Peritoneum (tissue), 1 donor: Measurements from ENCODE around the genes DLG2, CREBZF and FZD4.

GRCh38 chr11:83257735-83258254 lies 28.4 kb downstream of the CCDC90B start:
- PRO-cap: no peak

DNA sequence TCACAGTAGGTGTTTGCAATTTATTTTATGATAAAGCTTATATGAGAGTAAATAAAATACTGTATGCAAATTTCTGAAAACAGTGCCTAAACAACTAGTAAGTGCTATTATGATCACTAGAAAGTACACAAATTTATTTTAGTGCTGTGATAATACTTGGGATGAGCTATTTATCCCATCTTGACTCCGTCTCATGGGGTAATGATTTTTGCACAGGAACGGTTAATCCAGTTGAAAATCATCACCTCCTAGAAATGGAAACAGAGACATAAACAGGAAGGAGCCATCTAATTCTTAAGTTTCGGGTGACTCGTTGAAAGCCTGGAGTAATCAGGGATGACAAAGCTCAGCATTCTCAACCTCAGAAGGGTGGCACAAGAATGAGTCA lies 280.7 kb upstream of the CCDC90B start:
- PRO-cap: no peak

- PRO-cap: no peak
Measured at GRCh38 chr11:83693171-83693967, 407.2 kb upstream of the CCDC90B start.

DNA sequence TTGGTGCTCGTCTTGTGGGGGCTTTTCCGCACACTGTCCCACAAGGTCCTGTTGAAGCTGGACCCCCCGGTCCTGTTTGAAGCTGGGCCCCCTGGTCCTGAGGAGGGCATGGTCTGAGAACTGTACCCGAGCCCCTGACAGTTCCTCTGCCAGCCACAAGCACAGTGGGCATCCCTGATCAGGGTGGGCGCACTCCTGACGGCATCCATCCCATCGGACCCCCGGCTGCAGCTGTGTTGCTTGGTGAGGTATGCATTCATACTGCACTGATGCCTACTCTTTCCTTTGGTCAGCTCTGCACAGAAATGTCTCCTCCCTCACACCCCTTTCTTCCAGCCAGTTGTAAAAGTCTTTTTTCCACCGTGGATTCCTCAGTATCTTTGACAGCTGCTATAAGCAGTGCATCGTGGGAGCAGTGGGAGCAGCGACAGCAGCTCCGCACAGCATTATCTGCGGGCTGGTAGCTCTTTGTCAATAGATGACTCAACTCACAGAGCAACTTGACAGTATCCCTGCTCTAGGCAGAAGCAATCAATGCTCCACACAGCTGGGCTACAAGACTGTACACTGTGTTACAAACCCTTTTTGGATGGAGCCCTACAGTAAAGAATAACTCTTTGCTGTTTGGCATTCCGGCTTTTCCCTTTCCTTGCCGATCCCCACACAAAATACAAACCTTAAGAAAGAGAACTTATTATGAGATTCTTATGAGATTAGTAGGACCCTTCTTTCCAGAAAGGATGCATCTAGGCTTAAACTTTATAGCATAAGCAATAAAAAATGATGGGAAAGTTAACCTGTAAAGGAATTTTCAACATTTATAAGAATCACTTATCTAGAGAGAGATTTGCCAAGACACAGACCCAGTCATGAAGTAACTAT lies 1031.0 kb upstream of the CCDC90B start:
- PRO-cap: no peak

- PRO-cap: no peak
Measured at GRCh38 chr11:85626979-85627616, at the start of gene DLG2. DLG2 (minus strand) TSS chr11:85627344.

DNA sequence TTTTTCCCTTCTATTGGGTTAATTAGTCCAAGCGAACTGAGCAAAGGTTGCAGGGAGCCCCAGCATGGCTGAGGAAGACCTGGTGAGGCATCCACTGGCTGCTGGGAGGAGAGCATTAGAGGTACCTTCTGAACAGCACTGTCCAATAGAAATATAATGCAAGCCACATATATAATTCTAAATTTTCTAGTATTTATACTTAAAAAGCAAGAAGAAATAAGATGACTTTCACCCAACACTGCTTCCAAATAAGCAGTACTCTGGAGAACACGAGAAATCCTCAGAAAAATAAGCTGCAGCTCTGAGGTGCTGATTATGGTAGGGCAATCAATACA lies 608 bp upstream of the TMEM126A start:
- PRO-cap: no peak

DNA sequence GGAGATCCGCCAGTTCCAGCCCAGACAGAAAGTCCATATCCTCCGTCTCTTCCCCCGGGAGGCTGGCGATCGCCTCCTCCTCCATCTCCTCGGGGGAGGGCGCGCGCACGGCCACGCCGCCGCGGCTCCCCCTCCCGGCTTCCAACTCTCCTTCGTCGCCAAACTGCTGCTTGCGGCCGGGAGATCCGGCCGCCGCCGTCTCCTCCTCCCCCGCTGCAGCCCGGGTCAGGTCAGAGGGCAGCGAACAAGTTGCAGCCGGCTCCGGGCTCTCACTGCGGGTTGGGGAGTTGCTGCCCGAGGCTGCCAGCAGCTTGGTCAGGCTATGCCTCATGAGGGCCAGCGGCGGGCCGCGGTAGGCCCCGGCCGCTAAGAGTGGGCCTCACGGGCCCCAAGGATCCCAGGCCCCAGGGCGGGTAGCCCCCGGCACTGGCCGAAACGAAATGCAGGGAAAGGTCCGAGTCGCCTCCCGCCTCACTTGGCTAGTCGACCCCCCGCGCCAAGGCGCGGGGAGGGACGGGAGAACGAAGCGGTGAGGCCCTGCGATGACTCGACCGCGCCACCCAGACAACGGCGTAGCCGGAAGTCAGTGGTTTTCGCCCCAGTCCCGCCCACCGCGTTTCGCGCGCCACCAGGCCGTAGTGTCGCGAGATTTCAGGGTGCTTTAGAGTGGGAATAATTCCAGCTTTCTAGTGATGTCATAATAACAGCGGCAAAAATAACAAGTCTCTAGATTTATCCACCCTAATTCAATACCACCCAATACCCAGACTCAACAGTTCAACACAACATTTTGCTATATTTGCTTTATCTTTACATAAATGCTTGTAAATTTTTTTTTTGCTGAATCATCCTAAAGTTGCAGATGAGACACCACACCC lies at the start of gene CREBZF:
CREBZF (minus strand) TSS at position 585 of the 878 bp plus-strand sequence.
- PRO-cap: unidirectional peak, minus-strand start at position 566 of the sequence

- PRO-cap: no peak
Measured at GRCh38 chr11:85686307-85686589, 253 bp upstream of the CCDC89 start.

DNA sequence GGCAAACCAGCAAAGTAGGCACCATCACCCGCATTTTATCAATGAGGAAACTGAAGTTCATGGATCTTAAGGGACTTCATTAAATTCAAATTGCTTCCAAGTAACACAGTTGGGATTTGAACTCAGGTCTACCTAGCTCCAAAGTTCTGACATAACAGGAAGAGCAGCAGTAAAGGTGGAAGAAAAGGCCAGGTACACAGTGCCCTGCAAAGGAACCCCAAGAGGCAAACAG lies 36.7 kb downstream of the SYTL2 start:
- PRO-cap: no peak

- PRO-cap: no peak
Measured at GRCh38 chr11:86045908-86046454, 22.9 kb downstream of the PICALM start.

- PRO-cap: no peak
Measured at GRCh38 chr11:86109060-86109871, 40.4 kb upstream of the PICALM start.

GRCh38 chr11:86459644-86460573 lies 85.2 kb downstream of the CCDC81 start:
- PRO-cap: no peak

DNA sequence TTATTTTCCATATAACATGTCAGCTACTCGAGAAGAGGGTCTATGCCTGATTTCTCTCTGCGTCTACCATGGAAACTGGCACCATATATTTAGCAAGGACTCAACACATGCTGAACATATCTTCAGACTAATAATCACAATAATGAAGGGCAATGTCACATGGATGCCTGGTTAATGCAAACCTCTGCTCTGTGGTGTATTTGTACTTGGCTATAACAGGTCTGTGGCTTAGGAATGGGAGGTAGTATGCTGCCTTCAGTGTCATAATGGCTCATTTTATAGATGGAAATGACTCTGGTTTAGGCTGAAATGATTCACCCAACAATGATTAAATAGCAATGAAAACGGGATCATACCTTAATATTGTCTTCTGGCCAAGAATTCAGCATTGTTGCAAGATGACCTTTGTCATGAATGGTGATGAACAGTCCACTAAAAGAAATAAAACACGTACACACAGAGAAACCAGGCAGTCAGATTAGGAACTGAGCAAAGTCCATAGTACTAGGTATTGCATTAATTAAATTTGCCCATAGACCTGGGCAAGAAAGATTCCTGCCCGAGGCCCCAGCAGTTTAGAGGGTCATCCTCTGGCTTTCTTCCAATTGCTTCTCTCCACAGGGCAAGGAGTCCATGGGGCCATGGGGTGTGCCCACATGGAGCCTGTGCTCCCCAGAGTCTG lies 133.9 kb downstream of the CCDC81 start:
- PRO-cap: no peak

DNA sequence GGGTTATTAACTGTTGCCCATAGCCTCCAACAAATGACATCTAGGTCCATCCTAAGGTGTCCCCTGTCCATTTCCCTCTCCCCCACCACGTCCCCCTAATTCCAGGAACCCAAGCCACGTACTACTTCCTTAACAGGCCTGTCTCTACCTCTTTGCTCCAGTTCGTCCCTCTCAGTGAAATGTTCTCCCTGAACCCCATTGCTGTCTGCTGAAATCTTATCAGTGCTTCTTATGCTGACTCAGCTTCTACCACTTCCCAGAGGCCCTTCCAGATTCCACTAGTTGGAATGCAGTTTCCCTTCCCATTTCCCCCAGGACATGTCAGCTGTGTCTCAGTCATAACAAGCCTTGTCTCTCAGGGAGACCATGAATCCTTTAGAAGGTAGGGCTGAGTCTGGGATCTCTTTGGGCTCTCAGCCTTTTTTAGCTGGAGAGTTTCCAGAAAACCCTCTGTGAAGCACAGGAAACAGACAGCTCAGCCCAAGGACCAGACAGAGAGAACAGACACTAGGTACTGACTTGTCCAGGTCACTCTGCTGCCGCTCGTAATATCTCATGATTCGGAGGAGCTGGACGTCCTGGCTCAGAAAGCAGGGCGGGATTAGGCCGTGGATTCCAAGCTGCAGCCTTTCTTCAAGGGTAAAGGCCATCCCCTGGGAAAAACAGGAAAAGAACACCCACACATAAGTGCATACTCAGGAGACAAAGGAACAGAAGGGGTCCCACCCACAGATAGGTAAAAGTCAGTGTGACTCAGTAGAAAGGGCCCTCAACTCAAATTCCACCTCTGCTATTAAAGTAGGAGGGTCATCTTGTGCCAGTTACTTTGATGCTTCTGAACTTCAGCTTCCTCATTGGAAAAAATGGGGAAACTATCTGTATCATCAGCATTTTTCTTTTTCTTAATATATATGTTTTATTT lies 184.7 kb downstream of the CCDC81 start:
- PRO-cap: no peak

GRCh38 chr11:86801370-86802223 lies 1.3 kb downstream of the PRSS23 start:
- PRO-cap: no peak

DNA sequence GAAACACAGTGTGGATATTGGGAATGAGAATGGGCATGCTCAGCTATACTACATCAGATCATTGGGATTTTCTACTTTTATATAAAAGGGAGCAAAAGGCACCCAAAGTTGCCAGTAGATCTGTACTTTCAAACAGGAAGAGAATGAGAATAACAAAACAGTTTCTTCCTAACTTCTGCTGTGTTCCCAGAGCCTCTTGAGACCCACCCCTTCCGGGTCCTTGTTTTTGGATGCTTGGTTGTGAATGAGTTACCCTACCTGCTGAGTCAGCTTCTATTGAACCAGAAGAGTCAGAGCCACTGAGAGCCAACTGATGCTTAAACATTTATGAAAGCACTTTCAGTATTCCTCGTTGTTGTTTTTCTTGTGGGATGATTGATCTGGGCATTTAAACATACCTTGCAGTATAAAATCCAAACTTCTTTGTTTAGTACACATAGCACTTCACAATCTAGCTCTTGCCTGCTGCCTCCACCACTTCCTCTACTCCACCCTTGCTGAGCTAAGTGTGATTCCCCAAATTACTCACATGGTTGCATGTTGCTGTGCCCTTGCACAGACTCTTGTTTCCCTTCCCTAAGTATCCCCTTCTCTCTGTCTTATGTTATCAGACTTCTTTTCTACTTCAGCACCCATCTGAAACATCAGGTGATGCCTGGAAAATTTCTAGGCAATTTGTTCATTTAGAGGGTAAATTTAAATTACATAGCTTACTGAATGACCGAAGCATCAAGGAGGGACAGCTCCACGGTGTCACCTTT lies 5.6 kb downstream of the PRSS23 start:
- PRO-cap: no peak

- PRO-cap: no peak
Measured at GRCh38 chr11:86948306-86949237, 6.6 kb downstream of the FZD4 start.

DNA sequence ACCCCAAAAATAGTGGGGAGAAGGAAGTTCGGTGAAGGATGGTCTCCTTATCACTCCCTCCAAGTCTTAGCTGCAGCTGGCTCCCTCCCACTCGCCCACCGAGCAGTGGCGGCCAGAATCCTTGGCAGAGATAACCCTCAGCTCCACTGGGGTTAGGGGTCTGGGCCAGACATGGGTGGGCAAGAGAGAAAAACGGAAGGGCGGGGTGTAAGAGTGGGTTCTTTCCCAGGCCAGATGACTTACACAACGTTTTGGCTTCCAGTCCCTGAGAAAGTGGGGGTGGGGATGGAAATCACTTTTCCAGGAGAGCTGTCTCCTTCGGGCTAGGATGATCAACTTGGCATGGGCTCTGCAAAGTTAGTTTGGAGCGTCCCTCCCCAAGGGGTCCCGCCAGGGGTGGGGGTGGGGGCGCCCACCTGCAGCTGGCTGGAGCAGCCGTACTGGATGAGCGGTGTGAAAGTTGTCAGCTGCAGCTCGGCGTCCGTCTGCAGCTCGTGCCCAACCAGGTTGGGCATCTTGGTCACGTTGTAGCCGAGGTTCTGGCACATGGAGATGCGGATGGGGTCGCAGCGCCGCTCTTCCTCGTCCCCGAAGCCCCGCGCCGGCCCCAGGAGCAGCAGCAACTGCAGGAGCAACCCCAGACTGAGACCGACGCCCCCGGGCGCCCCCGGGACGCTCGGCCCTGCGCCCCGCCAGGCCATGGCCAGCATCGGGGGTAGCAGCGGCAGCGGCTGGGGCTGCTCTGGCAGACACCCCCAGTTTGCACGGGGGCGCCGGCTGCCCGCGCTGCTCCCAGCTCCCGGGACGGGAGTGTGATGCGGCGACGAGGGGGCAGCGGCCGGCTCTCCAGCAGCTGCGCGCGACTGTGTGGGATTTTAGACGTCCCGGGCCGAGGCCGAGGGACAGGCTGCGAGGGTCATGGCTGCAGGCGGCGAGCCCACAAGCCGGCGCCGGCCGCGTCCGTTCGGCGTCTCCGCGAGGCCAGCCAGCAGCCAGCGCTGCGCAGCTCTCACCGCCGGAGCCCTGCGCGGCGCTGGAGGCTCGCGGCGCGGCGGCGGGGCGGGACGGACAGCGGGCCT lies at the start of gene FZD4:
FZD4 (minus strand) TSS at position 1,011 of the 1,079 bp plus-strand sequence.
- PRO-cap: bidirectional peak, plus-strand start outside the sequence, minus-strand start at position 1,011 of the sequence

DNA sequence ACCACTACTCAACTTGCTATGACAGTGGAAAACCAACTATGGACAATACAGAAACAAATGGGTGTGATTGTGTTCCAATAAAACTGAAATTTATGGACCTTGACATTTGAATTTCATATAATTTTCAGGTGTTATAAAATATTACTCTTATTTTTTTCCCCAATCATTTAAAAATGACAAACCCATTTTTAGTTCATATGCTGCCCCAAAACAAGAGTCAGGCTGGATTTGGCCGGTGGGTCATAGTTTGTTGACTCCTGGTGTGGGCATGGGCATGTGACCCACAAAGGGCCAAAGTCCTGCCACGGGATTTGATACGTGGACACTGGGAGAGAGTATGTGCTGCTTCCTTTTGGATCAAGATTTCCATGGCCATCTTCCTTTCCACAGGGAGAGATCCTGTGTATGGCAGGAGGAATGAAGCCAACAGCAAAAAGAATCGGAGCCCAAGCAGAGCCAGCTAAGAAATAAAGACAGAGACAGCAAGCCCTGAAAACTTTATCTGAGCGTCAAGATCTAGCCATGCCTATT lies 26.9 kb upstream of the FZD4 start:
- PRO-cap: no peak

DNA sequence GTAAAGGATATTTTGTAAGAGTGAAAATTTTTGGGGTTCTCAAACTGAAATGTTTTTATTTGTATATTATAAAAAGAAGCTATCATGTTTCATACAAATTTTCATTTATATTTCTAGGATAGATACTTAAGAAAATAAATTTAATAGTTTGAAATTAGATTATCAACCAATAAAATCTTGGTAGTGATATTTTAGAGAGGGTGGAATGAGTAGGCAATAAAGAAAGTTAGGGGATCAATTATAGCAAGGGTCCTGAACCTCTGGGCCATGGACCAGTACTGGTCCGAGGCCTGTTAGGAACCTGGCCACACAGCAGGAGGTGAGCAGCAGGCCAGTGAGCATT lies 265.1 kb downstream of the TMEM135 start:
- PRO-cap: no peak